ENCODE results near the gene TBP.

DNA sequence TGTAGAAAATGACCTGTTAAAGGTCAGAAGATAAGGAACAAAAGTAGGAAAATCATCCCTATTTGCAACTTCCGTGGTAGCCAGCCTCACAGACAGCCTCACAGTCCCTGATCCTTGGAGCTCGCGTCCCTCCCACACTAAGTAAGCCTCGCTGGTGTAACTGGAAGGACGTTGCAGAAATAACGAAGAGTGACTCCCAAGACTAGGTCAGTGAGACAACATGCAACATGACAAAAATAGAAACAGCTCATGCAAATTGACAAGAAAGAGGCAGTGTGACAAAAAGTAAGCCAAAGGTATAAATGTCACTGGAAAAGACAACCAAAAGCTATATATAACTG, 164.4 kb downstream of the DLL1 start:
- PRO-cap, 3 experiments: no peak in any of the 3 experiments
- RAMPAGE, long total RNA, 4 experiments: no peak in any of the 4 experiments
- RRBS: no CpG with 5 or more reads among the region's 6 CpGs

- PRO-cap, 3 experiments: peak in 1 of 3 experiments; most common plus-strand start chr6:170147180 (in 1)
- RAMPAGE, long total RNA, 4 experiments: no peak in any of the 4 experiments
- RRBS: no CpG with 5 or more reads among the region's 23 CpGs
Observed at GRCh38 chr6:170146877-170147563, 143.9 kb downstream of the DLL1 start.

DNA sequence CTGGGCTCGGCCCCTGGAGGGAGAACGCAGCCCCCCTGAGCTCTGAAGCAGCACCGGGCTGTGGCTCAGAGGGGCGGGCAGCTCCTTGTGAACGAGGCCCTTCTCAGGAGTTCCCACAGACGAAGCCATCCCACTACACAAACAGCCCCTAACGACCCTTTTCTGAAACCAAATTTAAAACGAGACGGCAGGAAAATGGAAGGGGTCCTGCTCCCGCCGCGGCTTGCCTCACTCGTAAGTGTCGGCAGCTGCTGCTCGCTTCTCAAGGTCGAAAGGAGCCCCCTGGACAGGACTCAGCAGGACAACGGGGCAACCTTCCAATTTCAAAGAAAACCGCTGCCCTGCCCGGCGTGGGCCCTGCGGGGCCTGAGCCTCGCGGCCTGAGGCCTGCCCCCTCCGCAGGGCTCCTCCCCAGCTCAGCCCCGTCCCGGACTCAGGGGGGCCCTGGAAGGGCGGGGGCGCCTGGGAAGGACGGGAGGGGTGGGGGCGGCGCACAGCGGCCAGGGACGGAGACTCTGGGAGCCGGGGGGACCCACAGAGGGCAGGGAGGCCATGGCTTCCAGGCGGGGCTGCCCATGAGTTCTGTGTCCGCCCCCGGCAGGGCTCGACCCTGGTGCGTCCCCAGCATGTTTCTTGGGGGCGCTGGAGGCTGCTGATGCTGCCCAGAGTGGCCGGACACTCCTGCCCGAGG, 114.8 kb downstream of the DLL1 start:
- PRO-cap, 3 experiments: no peak in any of the 3 experiments
- RAMPAGE, long total RNA, 4 experiments: no peak in any of the 4 experiments
- RRBS: 84% methylated on average over 25 of the region's 42 CpGs

- PRO-cap, 3 experiments: no peak in any of the 3 experiments
- RAMPAGE, long total RNA, 4 experiments: no peak in any of the 4 experiments
- RRBS: no CpG with 5 or more reads among the region's 22 CpGs
Observed at GRCh38 chr6:170262424-170262938, 28.4 kb downstream of the DLL1 start.

- PRO-cap, 3 experiments: peak in 3 of 3 experiments; most common minus-strand start chr6:170276552 (in 2)
- RAMPAGE, long total RNA, 4 experiments: no peak in any of the 4 experiments
- RRBS: 69% methylated on average over 8 of the region's 43 CpGs
Observed at GRCh38 chr6:170276254-170277275, 14.3 kb downstream of the DLL1 start.

- PRO-cap, 3 experiments: no peak in any of the 3 experiments
- RAMPAGE, long total RNA, 4 experiments: no peak in any of the 4 experiments
- RRBS: 2% methylated on average over 13 of the region's 88 CpGs
Observed at GRCh38 chr6:170289506-170290245, 1.2 kb downstream of the DLL1 start.

DNA sequence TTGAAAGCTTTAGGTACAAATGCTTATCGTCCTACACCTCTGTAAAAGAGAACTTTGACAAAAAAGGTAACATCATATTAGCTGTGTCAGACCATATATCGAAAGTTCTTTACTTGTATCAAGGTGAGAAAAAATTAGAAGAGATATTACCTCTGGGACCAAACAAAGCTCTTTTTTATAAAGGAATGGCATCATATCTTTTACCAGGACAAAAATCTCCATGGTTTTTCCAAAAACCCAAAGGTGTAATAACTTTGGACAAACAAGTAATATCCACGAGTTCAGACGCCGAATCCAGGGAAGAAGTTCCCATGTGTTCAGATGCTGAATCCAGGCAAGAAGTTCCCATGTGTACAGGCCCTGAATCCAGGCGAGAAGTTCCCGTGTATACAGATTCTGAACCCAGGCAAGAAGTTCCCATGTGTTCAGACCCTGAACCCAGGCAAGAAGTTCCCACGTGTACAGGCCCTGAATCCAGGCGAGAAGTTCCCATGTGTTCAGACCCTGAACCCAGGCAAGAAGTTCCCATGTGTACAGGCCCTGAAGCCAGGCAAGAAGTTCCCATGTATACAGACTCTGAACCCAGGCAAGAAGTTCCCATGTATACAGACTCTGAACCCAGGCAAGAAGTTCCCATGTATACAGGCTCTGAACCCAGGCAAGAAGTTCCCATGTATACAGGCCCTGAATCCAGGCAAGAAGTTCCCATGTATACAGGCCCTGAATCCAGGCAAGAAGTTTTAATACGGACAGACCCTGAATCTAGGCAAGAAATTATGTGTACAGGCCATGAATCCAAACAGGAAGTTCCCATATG, 11.8 kb downstream of the FAM120B start:
- PRO-cap, 3 experiments: no peak in any of the 3 experiments
- RAMPAGE, long total RNA, 4 experiments: no peak in any of the 4 experiments
- RRBS: no CpG with 5 or more reads among the region's 10 CpGs

DNA sequence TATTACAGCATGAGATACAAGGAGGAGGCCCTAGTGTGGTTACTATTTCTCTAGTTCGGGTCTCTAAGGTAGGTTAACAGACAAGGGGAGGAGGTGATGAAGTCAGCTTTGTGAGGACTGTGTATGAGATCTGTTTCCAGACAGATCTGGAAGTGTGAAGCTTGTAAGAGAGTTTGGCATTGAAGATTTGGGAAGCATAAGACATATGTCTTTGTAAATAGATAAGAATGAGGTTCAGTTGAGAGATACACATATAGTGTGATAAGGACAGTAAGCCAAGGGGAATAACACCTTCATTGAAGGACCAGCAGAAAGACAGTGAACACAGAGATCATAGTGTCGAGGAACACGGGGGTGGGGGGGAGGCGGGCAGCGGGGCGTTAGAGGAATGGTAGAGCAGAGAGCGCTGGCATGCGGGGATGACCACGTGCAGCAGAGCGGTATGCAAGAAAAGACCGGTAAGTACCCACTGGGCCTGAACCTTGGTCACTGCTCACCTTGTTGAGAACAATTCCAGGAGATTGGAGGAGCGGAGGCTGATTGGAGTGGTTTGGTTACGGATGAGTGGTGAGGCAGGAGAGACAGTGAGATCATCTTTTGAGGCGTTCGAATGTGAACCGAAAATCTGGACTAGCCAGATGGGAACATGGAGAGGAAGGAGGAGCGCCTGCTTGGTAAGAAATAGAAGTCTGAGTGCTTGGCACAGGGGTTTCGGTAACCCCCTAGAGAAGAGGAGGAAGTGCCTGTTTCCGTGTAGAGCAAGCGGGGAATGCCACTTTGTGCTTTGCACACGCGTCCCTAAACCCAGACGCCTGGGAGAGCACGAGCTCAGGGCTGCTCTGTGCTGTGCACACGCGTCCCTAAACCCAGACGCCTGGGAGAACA, 69.8 kb downstream of the FAM120B start:
- PRO-cap, 3 experiments: no peak in any of the 3 experiments
- RAMPAGE, long total RNA, 4 experiments: no peak in any of the 4 experiments
- RRBS: no CpG with 5 or more reads among the region's 27 CpGs

DNA sequence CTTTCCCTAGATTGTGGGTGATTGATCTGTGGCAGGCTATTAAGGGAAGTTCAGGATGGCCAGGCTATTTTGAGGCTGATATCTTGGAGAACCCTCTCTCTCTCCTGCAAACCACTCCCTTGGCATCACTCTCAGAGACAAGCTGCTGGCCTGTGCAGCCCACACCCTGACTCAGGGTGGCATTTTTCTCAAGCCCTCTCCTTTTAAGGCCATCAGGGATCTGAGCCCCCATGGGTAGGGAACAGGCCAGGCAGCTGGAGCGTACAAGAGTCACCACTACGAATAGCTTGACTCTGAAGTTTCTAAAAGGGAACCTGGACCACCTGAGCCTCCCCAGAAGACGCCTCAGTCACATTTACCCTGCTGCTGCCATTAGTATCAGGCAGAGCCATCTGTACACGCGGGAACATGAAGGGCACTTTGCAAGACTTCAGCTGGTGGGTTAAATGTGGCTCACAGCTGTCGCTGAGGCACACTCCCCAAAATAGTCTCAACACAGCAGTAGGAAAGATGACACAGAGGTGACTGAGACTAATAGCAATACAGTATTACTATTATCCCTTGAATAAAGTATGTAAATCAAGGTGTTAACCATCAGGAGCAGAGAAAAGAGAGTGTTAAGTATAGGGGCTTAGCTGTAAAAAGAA, 29.1 kb downstream of the PSMB1 start:
- PRO-cap, 3 experiments: no peak in any of the 3 experiments
- RAMPAGE, long total RNA, 4 experiments: no peak in any of the 4 experiments
- RRBS: no CpG with 5 or more reads among the region's 6 CpGs

- PRO-cap, 3 experiments: peak in 3 of 3 experiments; most common plus-strand start chr6:170554369 (in 3); most common minus-strand start chr6:170554145 (in 1)
- RAMPAGE, long total RNA, 4 experiments: start-site peak on the plus strand in 4 of 4 experiments, at chr6:170554342-170554397 at its widest, 15 to 560 reads per replicate
- RRBS: no CpG with 5 or more reads among the region's 57 CpGs
Observed at GRCh38 chr6:170554012-170555023, at the start of gene TBP. TBP (plus strand) TSS chr6:170554369.

All from adrenal gland (tissue), 7 donors.